A673 (cell line): ENCODE results near the gene VSTM2L.

GRCh38 chr20:37094979-37095423 is 796 bp downstream of the RBL1 start:
- PRO-cap, result no peak

- PRO-cap, result no peak
These were observed 8.7 kb downstream of the SRC start for GRCh38 chr20:37354372-37355242.

DNA sequence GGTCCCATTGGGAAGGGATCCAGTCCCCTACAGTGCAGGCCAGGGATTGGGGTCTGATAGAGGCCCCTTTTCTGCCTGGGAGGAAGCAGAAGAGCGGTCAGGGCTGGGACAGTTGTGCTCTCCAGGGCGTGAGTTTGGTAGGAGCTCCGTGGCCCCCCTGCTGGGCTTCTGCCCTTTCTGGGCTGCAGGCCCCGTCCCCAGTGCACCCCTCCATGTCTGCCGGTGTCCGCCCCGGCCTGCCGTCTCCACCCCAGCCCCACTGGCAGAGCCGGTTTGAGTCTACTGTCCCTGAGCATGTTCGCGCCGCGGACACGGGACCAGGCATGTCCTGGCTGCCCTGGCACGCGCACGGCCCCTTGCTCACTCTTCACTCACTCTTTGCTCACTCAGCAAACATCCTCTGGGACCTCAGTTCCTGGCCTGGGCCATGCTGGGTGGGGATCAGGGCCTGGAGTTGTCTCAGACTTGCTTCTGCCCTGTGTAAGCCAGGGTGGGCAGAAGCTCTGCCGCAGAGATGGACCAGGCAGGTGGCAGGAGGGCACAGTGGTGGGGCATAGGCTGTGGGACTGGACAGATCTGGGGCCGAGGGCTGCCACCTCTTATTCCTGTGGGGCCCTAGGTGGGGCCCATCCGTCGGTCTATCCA is 12.8 kb downstream of the SRC start:
- PRO-cap, result no peak

DNA sequence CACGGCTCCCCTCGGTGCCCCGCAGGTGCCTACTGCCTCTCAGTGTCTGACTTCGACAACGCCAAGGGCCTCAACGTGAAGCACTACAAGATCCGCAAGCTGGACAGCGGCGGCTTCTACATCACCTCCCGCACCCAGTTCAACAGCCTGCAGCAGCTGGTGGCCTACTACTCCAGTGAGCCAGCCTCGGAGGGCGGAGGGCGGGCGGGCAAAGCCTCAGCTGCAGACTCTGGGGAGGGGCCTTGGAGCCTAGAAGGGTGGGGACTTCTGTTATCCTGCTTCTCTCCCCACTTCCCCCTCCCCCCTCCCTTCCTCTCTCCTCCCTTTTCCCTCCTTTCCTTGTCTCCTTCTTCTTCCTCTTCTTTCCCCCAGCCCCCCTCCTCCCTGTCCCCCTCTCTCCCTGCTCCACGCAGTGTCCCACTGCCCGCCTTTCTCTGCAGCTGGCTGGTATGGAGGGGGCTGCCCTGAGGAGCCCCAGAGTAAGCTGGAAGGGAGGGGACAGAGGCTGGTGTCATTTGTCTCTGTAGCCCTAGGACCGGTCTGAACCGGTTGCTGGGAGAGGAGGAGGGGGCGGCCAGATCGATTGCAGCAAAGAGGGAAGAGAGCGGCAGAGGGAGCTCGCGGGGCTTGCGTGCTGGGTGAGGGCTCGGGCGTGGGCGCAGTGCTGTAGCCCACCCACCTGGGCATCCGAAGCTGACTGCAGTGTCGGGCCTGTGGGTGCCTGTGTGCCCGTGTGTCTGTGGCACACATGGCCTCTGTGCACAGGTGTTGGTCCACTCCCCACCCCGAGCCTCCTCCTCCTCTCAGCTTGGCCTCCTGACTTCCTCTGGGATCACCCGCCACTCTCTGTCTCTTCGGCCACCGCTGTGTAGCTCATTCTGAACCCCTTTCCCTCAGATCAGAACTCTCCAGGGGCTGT is 50.5 kb downstream of the SRC start:
- PRO-cap, result no peak

DNA sequence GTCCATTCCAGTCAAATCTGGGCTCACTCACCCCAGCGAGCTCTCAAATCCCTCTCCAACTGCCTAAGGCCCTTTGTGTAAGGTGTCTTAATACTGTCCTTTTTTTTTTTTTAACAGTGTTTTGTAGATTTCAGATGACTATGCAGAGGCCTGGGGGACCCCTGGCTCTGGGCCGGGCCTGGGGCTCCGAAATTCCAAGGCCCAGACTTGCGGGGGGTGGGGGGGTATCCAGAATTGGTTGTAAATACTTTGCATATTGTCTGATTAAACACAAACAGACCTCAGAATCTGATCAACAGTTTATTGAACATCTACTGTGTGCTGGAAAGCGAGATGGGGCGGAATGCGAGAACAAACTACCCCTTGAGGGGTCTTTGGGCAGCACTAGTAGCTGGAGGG is 59.2 kb downstream of the SRC start:
- PRO-cap, result no peak

DNA sequence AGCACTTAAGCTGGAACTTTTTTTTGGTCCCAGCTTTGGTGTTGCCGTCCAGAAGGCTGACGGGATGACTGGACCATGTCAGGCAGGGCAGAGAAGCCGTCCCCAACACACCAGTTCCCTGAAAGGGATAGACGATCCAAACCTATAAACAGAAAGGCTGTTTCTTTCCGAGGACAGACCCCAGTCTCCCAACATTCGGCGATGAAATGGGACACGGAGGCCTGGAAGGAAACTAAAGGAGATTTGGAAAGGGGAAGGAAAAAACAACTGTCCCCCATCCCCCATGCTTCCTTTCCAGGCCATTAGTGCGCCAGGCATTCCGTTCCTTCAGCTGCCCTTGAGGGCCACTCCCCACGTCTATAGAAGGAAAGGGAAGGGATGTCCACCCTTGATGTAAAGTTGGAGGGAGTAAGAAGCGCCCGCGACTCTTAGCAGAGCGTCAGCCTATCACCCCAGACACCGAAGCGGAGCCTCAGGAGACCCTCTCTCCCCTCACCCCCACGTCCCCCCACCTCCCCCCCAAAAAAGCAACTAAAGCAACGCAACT is 756 bp downstream of the BLCAP start:
- PRO-cap, result no peak

- PRO-cap, result bidirectional peak, plus-strand start at chr20:37903129, minus-strand start at chr20:37902931
These were observed at the start of gene VSTM2L for GRCh38 chr20:37902569-37903334. Gene VSTM2L, plus strand, starts transcription at chr20:37903127.

DNA sequence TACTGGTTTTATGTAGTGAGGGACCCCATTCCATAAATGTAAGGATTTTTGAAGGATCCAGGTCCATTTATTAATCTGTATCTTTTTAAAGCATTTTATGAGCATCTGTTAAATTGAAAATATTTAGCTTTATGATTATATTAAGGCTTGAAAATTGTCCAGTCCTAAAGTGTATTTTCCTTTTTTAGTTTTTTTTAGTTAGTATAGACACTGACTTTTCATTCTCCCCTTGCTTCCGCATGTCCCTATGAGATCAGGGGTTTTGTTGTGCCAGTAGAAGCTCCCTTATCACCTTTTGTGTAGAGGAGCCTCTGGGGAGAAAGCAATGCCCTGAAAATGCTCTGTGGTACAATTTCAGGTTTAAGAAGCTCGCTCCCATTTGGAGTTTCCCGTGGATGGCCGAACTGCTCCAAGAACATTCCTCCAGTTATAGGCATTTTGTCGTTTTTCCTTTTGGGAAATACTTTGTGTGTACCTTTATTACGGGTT is 49.8 kb downstream of the RPRD1B start:
- PRO-cap, result no peak

DNA sequence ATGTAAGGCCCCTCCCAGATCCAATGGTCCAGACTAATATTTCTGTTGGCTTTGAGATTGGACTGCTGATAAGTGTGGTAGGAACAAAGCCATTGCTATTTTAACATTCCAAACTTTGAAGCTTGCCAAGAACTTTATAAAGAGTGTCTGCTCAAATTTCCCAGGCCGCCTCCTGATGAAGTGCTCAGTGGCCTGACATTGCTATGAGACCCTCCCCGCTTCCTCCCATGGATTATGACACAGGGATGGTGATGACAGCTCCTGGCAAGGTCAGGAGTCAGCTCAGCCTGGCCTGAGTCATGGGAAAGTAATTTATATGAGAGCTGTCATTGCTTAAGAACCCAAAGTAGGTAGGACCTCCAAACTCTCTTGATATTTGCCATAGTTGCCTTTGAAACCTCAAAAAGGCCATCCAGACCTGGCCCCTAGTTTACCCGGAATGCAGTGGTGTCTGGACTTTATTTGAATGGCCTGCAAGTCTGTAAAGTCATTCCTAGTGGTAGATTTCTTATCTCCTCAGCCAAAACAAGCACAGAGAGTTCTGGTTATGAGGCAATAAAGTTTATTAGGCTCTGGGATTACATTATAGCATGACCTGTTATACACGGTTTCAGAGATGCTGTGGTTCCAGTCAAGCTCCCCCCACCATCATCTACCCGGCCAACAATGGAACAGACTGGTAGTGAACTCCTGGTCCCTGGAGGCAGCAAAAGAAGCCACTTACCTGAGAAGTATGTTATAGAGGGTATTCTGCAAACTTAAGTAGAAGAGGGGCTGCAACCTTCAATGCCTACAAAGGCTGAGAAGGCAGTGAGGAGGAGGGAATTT is 55.1 kb downstream of the TGM2 start:
- PRO-cap, result no peak

DNA sequence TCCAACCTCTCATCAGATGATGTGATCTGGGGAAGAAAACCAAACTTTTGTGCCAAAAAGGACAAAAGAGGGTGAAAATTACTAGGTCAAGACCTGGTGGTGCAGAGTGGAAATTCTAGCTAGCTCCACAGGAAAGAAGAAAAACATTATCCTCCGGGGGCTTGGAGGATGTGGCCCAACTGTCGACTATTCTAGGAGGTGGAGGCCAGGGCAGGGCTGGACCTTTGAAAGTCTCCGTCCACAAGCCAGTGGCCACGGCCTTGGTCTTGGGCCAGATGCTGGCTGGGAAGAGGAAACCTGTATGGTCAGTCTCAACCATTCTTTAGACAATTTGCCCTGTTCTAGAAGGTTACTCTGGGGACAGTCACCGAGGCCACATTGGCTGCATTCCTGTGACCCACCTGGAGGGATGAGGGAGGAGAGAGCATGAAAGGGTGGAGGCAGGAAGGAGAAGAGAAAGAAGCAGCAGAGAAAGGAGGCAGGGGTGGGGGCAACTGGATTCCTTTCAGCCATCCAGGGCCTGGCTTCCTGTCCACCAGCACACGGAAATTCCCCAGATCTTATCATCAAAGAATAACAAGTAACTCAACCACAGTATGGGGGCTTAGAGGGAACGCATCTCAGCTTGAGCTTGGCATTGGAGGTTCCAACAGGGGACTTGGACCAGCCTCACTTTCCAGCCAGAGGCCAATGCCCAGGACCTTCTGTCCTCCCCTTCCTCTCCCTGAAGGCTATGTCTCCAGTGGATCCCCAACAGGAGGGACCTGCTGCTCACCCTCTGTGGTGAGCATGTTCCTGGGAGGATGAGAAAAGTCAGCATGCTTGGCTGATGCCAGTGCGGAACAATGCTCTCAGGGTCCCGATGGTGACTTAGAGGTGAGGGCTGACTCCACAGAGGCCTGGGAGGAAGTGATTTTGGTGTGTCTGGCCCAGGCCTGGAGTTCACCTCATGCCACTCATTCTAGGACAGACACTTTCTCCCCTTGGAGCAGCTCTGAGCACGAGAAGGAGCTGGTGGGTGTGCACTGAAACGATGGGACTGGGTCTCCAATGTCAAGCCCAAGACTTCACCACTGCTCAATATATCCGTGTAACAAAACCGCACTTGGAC is 30.4 kb downstream of the TGM2 start:
- PRO-cap, result no peak

DNA sequence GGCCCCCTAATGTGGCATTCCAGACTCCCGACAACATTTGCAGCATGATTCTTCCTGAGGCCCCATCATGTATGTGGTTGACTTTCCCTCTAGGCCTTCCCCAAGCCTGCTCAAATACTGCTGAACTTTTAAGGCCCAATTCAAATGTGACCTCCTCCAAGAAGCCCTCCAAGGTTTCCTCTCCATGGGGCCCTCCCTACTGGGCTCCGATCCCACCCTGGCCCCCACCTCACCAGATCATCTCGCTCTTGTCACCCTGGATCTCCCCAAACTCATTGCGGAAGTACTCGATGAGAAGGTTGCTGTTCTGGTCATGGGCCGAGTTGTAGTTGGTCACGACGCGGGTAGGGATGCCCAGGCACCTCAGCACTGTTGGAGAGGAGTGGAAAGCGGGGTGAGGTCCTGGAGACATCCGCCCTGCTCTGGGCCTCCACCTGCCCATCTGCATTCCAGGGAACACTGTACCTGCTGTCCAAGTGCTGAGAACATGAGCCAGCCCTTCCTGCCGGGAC is 23.2 kb downstream of the TGM2 start:
- PRO-cap, result no peak

- PRO-cap, result no peak
These were observed 15.1 kb downstream of the TGM2 start for GRCh38 chr20:38149926-38150455.

GRCh38 chr20:38157928-38158591 is 7.0 kb downstream of the TGM2 start:
- PRO-cap, result no peak

DNA sequence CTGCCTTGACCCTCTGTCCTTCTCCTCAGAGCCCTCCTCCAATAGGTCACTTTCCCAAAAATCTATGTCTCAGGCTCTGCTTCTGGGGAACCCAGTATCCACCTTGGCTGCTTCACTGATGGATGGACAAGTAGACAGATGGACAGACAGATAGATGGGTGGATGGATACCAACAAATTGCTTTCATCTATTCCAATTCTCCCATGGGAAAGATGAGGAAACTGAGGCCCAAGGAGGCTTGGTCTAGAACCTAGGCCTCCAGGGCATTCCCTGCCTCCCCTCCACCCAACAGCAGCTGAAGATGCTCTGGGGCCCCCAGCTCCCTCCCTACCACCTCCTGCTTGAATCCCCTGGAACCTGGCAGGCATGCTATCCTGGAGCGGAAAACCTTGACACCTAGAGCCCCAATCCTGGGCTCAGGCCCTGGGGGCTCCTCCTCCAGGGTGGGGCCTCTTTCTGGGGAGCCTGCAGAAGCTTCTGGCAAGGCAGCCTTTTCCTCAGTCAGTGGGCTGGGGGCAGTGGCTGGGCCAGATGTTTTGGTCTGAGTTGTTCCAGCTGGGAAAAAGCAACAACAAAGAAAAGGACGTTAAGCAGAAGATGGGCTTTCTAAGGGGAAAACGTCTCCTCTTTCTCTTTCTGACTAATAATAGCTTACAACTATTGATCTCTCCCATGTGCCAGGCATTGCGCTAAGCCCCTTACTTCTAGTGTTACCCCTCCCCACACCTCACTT is 21.2 kb downstream of the KIAA1755 start:
- PRO-cap, result no peak

- PRO-cap, result unidirectional peak, plus-strand start at chr20:38426249
These were observed 46.8 kb upstream of the RALGAPB start for GRCh38 chr20:38425597-38426560.

DNA sequence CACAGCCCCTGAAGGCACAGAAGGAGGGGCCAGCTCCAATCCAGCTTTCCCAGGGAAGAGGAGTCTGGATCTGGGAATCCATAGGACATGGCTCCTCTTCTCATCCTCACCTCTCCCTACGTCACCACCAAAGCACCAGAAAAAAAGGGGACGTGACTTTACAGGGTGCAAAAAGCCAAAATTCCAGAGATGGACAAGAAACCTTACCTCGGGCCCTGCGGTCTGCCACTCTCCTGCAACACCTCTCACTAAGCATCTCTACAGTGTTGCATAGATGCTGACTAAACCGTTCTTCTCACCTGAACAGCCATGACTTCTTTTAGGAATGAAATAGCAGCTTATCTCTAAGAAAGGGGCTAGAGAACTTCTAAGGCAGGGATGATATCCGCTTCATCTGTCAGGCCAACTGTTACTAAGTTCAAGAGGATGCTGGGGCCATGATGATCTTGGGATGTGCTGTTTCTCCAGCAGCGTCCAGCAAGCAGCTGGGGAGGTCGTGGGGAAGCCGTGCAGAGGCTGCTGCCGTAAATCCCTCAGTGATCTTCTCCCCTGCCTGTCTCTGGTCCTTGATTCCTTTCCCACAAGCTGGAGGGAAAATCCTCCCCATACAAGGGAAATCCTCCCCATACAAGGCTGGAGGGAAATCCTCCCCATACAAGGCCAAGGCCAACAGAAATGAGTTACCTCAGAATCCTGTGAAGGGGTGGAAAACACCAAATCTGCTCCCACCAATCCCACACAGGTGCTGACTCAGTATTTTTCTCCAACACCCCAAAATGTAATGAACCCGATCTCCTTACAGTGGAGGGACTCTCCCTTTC is 44.2 kb upstream of the RALGAPB start:
- PRO-cap, result no peak

- PRO-cap, result no peak
These were observed 26.8 kb downstream of the RALGAPB start for GRCh38 chr20:38499380-38499914.

DNA sequence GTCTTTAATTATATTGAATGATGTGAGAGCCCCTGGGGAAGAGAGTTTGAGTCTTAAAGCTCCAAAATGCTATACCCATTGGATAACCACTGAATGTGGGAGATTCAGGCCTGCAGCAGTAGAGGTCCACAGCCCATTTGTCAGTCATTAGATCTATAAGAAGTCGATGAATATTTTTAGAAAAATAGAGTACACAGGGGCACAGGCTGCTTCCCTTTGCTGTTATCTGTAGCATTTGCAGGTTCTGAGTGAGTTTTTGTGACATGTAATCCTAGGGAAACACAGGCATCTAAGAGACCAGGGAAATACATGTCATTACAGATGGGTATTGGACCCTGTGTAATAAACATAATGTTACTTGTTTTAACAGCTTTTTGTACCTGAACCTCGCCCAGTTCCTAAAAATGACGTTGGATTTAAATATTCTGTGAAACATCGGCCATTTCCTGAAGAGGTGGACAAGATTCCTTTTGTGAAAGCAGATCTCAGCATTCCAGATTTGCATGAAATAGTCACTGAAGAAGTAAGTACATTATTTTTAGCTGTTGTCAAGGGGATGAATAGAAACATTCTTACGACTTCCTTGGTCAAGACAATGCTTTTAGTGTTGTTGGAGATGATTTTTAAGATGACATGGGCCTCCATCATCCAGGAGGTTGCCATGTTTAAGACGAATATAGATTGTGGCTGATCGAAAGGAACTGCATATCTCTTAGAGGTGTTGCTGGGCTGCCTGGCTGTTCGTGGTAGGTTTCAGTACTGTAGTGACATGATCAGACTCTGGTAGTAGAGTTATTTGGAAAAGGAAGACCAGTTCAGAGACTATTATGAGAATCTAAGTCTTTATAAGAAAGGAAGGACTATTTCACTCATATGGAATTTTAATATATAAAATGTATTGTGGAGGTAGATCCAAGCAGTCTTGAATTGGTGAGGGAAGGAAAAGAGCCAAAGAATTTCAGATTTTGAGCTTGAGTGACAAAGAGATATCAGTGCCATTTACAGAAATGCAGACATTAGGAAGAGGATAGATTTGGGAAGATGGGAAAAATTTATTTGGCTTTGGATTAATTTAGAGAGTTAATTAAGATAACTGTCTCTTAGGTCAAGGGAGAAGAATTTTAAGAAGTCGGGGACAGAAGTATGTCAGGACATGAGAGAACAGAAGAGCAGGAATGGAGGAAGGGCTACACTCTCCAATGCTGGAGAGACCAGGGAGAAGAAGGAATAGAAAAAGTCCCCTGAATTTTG is 29.9 kb upstream of the ADIG start:
- PRO-cap, result no peak

DNA sequence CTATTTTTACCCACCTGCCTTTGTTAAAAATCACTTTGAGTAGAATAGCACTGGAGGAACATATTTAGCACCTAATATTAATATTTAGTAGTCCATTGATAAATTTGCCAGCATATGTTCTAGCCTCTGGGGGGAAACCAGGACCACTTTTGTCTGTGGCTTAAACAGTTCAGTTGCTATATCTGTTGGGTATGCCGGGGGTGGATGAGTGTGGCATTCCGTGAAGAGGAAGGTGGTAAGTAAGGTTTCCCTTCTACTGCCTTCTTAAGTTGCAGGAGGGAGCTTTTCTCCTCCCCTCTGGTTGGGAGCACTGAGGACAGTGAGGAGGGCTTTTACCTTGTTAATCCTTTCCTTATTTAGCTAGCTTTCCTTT is 3.7 kb upstream of the ADIG start:
- PRO-cap, result no peak

GRCh38 chr20:38727205-38727589 is 2.9 kb downstream of the SLC32A1 start:
- PRO-cap, result no peak